Gastrocnemius medialis (tissue), 3 donors: ENCODE measurements around a stretch of chr3.

DNA sequence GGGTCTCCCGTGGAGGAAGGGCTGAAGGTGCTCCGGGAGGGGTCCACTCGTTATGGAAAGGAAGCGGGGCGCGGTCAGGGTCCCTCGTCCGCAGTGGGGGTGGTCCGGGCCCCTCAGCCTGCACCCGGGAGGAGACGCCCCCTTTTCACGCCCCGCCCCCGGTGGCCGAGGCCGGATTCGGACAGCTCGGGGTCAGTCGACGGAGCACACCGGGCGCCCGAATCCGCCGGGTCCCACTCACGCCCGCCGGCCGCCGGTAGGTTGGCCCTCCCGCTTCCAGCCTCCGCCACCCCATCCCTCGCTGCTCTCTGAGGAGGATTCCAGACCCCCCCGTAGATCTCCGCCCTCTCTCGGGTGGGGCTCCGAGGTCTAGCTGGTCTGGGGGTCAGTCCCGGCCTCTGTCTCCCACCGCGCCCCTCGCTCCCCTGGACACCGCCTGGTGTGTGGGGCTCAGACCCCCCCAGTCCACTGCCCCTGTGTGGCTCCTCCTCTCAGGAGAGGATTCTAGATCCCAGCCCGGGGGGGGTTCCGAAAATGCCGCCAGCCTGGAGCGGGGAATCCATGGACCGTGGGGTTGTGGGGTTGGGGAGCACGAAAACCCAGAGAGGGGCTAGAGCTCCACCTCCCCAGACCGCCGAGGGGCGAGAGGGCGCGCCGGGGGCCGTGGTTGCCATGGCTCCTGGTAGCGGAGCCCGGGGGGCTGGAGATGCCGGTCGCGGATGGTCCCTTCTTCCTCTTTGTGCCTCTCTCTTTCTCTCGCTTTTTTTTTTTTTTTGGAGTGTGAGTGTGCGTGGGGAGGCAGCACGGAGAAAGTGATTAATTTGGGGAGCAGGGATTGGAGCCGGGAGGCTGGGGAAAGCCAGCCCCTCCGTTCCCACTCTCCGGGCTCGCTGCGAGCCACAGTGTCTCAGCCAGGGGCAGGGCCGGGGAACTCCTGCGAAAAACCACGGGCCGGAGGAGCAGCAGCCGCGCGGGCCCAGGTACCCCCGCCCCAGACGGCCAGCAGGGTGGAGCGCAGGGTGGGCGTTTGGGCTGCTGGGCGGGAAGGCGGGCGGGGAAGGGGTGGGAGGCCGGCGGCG lies 889 bp downstream of the CHL1 start:
- PRO-cap, result no peak
- RAMPAGE, long total RNA, 3 experiments, result start-site peak on the plus strand in 1 of 3 experiments, centred at position 533 of the sequence, 8 reads per replicate

DNA sequence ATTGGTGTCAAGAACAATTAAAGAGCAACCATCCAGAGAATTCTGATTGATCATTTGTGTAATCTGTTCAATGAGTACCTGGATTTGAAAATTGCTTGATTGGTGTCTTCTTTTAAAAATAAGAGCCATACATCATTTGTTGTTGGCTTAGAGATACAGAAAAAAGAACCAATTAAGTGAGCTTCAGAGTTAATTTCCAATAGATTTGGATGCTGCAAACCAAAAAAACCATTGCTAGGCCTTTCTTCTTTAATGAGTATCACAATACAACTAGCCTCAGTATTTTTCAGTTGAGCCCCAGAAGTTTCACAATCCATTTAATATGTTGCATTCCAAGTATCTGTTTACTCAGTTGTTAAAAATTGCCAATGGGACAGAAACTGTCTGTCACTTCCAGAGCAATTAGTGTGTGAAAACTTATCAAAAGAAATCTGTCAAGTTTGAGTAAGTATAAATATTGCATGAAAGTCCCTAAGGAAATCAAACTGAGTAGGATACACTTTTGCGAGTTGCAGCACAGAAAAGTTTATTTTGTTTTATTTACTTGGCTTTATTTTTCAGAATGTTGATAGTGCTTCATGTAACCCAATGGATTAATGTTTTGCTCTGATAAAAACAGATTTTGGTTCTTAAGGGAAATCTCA lies 247.8 kb downstream of the IL5RA start:
- PRO-cap, result no peak
- RAMPAGE, long total RNA, 3 experiments, result no peak in any of the 3 experiments

DNA sequence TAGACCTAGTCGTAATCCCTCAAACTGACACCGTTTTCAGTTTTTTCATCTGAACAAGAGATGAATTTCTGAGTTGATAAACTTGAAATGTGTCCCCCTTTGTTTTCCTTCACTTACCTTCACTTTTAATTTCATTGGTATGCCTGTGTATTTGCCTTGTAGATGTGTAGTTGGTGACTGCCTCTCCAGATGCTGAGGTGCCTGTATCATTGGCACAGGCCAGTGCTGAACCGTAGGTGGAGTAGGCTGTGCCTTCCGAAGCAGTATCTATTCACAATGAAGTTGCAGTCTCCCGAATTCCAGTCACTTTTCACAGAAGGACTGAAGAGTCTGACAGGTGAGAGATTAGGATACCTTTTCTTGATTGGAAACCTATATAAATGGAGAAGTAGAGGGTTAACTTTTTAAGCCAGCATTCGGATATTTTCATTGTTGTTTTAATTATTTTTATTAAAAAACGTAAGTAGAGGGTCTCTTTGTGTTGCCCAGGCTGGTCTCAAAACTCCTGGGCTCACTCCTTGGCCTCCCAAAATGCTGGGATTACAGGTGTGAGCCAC lies 2.2 kb downstream of the TRNT1 start:
- PRO-cap, result no peak
- RAMPAGE, long total RNA, 3 experiments, result no peak in any of the 3 experiments

DNA sequence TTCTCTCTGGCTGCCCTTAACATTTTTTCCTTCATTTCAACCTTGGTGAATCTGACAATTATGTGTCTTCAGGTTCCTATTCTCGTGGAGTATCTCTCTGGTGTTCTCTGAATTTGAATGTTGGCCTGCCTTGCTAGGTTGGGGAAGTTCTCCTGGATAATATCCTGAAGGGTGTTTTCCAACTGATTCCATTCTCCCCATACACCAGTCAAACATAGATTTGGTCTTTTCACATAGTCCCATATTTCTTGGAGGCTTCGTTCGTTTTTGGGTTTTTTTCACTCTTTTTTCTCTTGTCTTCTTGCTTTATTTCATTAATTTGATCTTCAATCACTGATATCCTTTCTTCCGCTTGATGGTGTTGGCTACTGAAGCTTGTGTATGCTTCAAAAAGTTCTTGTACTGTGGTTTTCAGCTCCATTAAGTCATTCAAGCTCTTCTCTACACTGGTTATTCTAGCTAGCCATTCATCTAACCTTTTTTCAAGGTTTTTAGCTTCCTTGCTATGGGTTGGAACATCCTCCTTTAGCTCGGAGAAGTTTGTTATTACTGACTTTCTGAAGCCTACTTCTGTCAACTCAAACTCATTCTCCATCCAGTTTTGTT lies 58.4 kb upstream of the SETMAR start:
- PRO-cap, result no peak
- RAMPAGE, long total RNA, 3 experiments, result no peak in any of the 3 experiments

DNA sequence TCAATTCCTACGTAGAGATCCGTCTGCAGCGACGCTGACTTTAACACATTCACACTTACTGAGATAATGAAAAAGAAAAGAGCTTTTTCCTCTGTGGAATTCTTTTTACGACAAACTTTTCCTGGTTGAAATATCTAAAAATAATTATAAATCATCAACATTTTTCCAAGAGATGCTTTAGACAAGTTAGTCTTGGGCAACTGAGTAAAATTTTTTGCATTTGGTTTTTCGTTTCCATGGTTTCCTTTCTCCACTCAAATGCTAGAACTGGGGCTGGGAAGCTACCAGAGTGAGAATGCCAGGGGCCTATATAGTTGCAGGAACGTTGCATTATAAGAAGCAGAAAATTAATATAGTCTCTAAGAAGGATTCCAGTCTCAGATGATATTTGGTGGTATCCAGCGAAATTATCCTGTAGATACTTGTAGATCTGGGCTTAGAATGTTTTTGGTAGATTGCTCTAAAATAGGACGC lies 8.2 kb upstream of the SETMAR start:
- PRO-cap, result no peak
- RAMPAGE, long total RNA, 3 experiments, result no peak in any of the 3 experiments

DNA sequence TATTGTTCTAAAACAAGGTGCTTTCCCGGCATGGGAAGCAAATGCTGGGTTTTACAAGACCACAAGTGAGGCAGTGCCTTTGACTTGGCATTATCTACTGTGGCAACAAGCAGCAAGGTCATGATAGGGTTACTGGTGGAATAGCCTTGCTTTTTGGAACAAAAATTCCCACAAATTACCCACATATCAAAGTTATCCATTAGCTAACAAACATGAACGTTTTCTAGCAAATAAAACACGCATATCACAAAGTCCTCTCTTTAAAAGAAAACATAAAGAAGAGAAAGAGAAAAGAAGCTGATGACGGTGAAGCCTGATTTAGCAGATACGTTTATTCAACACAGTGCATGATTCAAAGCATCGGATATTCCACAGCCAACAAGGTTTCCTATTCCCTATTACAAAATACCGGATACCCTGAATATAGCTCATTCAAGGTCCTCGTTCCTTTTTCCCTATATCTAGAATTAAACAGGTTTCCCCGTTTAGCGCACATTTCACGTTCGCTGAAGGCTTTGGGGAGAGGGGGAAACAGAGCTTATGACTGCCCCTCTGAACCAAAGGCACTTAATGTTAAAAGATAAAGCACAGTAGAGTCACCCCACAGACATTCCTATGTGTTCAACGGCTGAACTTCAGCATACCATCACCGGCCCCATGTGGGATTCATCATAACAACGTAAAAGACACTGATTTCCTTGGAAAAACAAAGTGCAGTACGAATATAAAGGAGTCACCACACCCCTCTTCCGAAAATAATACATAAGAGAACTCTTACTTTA lies 57.9 kb downstream of the SETMAR start:
- PRO-cap, result no peak
- RAMPAGE, long total RNA, 3 experiments, result no peak in any of the 3 experiments

DNA sequence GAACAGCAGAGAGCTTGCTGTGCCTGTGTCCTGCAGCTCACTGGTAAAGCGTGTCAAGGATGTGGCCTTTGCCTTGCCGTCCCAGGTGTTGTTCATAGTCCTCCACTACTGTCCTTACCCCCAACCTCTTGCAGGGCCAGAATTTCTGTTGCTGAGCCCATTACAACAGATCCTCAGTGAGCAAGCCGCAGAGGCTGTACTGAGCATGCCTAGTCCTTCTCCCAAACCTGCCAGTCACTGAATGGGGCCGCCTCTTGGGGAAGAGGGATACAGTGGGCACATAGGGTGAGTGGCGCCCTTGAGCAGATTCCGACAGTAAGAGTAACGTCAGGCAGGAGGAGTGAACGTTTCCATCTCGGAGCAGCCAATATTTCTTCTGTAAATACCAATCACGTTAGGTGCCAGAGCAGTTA lies 87.4 kb downstream of the ITPR1 start:
- PRO-cap, result no peak
- RAMPAGE, long total RNA, 3 experiments, result no peak in any of the 3 experiments

DNA sequence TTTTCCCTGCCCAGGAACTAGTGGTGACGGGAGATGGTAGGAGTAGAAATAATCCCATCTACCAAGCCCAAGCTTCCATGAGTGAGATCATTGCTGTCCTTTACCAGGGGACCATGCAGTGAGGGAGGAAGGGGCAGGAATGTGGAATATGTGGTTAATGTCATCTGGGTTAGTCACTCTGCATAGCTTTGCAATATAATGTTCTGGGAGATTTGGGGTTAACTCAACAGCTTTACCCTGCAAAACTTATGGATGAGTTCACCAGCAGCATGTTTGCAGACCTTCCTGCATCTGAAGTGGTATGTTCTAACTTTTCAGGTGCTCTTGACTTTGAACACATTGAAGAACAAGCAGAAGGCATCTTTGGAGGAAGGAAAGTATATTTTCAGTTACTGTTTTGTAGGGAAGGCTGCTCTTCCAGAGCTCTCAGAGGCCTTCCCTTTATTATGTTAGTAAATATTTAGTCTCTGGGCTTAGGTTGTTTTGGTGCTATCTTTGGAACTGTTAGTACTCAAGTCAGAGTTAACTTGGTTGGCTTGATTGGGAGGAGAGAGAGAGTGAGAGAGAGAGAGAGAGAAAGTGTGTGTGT lies 188.0 kb downstream of the ITPR1 start:
- PRO-cap, result no peak
- RAMPAGE, long total RNA, 3 experiments, result no peak in any of the 3 experiments

GRCh38 chr3:4688330-4688852 lies 195.2 kb downstream of the ITPR1 start:
- PRO-cap, result no peak
- RAMPAGE, long total RNA, 3 experiments, result no peak in any of the 3 experiments

DNA sequence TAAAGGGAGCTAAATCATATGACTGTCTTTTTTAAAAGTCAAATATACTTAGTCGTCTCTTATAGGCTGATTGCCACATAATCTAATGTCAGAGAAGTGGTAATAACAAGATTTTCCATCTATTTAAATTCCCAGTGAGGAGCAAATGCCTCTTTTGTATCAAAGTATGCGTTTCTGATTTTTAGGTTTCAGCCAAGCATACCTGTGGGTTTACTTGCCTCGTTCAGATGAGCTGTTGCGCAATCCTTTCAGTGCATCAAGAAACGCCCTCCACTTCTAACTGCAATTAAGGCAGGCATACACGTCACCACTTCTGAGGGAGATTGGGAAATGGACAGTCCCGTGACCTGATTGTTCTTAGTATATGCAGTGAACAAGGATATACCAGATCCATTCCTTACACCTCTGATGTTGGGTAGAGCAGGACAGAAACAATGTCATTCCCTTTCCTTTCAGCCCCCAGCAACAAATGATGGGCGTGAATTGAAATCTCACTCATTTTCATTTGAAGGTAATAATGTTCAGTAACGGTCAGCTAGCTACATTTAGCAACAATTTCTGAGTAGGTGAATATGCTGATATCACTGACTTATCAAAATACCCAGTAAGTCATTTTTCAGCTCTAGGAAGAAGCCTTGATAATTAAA lies 219.0 kb downstream of the ITPR1 start:
- PRO-cap, result no peak
- RAMPAGE, long total RNA, 3 experiments, result no peak in any of the 3 experiments

GRCh38 chr3:4723938-4724855 lies 231.0 kb downstream of the ITPR1 start:
- PRO-cap, result no peak
- RAMPAGE, long total RNA, 3 experiments, result no peak in any of the 3 experiments

DNA sequence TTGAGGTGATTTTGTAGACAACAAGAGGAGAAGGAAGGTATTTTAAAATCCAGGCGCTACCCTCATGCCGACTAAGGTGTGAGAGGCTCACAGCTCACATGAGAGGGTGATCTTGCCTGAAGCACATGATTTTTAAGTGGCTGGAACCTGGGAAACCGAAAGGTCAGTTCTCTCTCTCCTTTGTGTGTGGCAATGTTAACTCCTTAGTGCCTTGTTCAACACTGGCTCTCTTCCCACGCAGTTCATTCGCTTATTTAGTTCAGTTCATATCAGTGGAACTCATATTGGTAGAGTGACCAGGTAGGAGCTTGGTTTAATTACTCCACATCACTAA lies 236.2 kb downstream of the ITPR1 start:
- PRO-cap, result no peak
- RAMPAGE, long total RNA, 3 experiments, result no peak in any of the 3 experiments

- PRO-cap, result no peak
- RAMPAGE, long total RNA, 3 experiments, result no peak in any of the 3 experiments
Measured at GRCh38 chr3:4750032-4750700, 229.1 kb upstream of the BHLHE40 start.

GRCh38 chr3:4752182-4753057 lies 226.8 kb upstream of the BHLHE40 start:
- PRO-cap, result no peak
- RAMPAGE, long total RNA, 3 experiments, result no peak in any of the 3 experiments

- PRO-cap, result no peak
- RAMPAGE, long total RNA, 3 experiments, result no peak in any of the 3 experiments
Measured at GRCh38 chr3:4828202-4828545, 151.1 kb upstream of the BHLHE40 start.

DNA sequence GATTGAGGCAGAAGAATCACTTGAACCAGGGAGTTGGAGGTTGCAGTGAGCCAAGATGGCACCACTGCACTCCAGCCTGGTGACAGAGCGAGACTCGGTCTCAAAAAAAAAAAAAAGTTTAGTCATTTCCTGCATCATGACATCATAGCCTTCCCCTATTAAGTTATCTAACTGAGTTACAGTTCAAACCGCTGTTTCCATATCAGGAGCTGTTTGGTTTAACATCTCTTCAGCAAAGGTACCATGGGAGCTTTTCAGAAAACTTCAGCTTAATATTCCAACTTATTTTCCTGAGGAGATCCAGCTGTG lies 77.5 kb upstream of the BHLHE40 start:
- PRO-cap, result no peak
- RAMPAGE, long total RNA, 3 experiments, result no peak in any of the 3 experiments

DNA sequence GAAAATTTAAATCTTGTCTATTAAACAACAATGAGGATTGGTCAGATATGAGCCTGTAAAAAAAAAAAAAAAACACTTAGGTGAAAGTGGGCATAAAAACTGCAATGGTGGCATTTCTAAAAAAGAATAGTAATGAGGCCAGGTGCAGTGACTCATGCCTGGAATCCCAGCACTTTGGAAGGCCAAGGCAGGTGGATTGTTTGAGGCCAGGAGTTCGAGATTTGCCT lies 38.4 kb upstream of the BHLHE40 start:
- PRO-cap, result no peak
- RAMPAGE, long total RNA, 3 experiments, result no peak in any of the 3 experiments

DNA sequence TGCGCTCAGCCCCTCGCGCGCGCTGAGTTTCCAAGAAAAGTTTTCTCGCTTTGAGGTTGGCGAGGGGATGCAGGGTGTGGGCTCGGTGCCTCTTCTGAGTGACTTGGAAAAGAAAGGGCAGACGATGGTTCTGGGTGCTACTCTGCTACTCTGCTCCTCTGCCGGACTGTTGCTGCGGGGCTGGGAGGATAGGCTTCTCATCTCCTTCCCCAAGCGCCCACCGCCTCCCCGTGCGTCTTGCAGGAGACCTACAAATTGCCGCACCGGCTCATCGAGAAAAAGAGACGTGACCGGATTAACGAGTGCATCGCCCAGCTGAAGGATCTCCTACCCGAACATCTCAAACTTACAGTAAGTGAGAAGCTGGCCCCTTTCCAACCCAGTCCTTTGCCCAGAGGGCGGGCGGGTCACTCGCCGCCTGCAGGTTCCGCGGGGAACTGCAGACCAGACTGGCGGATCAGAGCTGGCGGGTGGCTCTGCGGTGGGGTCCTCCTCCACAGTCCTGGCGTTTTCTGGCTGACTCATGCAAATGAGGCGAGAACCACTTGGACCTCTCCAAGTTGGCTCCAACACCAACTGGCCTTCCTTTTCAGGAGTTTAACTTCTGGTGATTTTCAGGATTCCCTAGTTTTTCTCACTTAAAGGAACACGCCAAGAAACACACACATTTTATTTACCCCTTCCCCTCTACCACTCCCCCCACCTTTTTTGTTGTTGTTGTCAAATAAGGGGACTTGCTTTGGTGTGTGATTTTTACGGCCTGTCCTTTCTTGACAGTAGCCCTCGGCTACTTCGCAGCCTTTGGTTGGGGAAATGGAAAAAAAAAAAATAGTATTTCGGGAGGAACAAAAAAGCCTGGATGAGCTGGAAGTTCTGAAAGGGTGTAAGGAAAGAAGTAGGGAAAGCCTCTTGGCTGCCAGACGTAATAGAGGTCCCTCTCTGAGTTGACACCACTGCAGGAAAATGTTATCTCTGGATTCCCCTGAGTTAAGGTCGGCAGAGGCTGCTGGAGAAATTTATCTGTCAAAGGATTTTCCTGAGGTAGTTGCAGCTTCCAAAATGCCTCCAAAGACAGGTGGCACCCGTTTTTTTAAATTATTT lies 1.2 kb downstream of the BHLHE40 start:
- PRO-cap, result bidirectional peak, plus-strand start at position 447 of the sequence, minus-strand start at position 439 of the sequence
- RAMPAGE, long total RNA, 3 experiments, result no peak in any of the 3 experiments

- PRO-cap, result no peak
- RAMPAGE, long total RNA, 3 experiments, result no peak in any of the 3 experiments
Measured at GRCh38 chr3:4982179-4982628, 3.0 kb downstream of the BHLHE40 start.

DNA sequence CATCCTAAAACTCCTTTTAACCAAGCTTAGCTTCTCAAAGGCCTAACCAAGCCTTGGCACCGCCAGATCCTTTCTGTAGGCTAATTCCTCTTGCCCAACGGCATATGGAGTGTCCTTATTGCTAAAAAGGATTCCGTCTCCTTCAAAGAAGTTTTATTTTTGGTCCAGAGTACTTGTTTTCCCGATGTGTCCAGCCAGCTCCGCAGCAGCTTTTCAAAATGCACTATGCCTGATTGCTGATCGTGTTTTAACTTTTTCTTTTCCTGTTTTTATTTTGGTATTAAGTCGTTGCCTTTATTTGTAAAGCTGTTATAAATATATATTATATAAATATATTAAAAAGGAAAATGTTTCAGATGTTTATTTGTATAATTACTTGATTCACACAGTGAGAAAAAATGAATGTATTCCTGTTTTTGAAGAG lies 5.4 kb downstream of the BHLHE40 start:
- PRO-cap, result bidirectional peak, plus-strand start at position 145 of the sequence, minus-strand start at position 75 of the sequence
- RAMPAGE, long total RNA, 3 experiments, result no peak in any of the 3 experiments